Neural cell (in vitro differentiated cells): ENCODE measurements around a stretch of chr1.

DNA sequence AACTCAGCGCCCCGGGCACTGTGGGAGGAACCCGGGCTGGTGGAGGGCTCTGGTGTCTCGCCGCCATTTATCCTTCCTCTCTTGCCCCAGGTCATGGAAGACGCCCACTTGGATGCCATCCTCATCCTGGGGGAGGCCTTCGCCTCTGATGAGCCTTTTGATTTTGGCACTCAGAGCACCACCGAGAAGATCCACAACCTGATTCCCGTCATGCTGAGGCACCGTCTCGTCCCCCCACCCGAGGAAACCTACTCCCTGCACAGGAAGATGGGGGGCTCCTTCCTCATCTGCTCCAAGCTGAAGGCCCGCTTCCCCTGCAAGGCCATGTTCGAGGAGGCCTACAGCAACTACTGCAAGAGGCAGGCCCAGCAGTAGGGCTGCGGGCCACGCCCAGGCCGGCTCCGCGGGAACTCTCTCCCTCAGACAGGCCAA lies 46.3 kb downstream of the COQ8A start:
- RAMPAGE, long total RNA: no peak

DNA sequence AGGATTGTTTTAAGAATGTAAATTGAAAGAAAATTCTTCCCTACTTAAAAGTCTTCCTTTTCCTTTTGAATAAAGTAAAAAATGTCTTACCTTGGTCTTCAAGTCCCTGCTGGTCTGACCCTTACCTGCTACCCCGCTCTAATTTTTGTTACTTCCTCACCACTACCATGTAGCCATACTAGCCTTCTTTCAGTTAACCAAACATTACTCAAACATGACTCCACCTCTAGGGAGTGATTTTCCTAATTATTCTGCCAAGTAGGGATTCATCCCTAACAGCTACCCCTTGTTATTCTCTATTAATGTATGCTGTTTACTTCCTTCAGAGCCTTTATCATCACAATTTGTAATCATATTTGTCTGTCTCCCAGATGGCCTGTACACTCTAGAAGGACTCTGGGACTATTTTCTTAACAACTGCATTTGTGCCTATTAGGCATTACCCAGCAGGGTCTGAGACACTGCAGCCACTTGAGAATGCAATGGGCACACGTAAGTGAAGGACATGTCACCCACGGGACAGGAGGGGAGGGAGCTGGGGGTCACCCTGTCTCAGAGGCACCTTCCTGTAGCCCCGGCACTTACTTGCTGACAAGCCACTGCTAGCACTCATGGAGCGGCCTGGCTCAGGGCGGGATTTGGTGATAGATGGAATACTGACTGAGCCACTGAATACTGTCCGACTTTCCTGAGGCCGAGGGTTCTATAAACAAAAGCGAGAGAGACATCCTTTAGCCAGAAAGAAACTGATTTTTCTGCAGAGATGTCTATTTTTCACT lies 64.5 kb downstream of the COQ8A start:
- RAMPAGE, long total RNA: no peak

DNA sequence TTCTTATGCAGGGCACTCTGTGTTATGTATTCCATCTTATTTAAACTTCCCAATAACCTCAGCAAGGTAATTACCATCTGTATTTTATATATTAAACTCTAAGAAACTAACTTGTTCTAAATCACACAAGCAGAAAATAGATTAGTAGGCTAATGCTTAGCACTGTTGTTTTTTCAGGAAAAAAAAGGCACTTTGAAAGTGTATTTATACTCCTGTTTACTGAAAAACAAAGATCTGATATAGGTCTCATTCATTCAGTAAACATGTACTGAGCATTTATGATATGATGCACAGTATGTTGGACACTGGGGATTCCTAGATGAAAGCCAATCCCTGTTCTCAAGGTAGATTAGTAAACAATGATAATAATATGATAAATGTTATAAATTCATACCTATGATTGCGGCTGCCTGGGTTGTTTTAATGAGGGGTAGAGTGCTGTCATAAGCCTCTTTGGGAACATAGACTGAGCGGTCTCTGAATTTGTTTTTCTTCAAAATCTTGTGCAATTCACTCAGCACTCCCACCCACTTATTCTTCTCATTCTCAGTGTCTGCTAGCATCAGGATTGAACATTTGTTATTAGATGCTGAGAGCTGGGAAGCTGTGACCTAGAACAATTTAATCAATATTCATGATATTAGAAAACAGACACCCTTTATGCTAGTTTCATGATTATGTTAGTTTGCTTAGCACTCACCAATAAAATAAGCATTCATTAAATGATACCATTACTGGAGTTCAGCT lies 91.0 kb downstream of the COQ8A start:
- RAMPAGE, long total RNA: no peak

- RAMPAGE, long total RNA: no peak
Observed at GRCh38 chr1:227299089-227299487, 19.2 kb downstream of the CDC42BPA start.

DNA sequence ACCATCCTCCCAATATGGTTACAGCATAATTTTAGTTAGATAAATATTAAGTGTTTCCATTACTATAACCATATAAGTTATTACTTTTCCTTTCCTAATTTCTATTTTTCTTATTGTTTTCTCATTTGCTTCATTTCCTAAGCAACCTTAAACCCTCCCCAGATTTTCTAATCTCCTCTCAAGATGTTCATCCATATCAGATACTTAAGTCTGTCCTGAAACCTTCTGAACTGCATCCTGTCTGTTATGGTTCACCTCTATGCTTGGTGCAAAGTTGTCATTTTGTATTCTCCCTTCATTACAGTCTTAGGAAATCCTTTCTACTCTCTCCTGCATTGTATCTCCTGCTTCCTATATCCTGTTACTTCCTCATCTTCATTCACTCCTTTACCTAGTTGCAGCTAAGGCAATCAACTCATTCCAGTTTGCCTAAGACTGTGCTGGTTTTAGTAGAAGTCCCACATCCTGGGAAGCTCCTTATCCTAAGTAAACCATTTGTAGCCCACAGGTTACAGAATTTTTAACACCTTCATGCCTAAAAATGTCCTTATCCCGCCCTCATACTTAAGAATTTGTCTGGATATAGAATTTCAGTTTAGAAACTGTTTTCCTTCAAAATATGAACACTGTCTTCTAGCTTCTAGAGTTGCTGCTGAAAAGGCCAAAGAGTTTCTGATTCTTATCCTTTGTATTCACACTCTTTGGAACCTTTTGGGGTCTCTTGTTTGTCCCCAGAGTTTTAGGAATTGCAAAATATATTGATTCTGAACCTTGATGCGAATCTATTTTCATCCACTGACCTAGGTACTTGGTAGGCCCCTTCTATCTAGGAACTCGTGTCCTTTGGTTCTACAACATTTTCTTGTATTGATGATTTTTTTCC lies 16.2 kb downstream of the CDC42BPA start:
- RAMPAGE, long total RNA: no peak

DNA sequence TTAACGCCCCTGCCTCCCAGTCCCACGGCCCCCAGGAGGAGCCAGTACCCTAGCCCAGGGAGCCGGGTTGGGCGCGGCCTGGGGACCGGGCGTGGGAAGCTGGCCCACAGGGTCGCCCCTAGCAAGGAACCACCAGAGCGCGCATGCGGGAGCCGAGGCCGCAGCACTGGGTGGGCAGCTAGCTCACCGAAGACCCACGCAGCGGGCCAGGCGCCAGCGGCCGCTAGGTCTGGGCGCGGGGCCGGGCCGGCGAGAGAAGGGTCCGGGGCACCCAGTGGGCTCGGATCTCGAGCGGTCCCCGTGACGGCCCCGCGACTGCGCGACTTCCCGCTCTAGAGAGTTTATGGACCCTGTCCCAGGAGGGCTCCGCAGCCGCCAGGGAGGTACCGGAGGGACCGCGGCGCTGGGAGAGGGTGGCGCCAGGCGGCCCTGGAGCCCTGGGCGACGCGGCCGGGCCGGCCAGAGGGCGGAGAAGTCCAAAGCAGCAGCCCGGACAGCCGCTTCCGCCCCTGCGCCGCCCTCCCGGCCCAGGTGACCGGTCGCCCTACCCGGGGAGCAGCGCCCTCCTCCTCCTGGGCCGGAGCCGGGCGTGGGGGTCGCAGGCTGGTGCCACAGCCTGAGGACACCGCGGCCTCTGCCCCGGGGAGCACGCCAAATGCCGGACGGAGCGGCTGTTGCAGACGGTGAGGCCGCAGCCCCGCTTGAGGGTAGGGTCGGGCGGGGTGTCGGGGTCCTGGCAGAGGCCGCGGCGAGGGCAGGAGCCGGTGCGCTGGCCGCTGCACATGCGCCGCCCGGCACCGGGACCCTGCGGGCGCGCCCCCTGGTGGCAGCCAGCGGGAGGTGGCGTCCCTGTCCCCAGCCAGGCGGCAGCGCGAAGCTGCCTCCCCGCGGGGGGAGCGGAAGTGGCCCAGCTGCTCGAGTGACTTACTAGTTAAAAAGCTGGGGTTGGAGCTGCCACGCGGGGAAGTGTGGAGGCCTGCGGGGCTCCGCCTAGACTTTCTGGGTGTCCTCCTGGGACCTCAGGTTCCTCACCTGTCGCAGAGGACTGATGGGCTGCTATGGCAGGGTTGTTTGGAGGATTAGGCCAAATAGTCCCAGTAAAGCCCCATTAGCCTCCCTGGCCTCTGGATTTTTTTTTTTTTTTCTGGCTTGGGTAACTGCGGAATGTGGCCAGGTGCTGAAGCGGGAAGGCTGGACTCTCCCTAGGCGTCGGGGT lies 21.1 kb upstream of the ZNF678 start:
- RAMPAGE, long total RNA: no peak

DNA sequence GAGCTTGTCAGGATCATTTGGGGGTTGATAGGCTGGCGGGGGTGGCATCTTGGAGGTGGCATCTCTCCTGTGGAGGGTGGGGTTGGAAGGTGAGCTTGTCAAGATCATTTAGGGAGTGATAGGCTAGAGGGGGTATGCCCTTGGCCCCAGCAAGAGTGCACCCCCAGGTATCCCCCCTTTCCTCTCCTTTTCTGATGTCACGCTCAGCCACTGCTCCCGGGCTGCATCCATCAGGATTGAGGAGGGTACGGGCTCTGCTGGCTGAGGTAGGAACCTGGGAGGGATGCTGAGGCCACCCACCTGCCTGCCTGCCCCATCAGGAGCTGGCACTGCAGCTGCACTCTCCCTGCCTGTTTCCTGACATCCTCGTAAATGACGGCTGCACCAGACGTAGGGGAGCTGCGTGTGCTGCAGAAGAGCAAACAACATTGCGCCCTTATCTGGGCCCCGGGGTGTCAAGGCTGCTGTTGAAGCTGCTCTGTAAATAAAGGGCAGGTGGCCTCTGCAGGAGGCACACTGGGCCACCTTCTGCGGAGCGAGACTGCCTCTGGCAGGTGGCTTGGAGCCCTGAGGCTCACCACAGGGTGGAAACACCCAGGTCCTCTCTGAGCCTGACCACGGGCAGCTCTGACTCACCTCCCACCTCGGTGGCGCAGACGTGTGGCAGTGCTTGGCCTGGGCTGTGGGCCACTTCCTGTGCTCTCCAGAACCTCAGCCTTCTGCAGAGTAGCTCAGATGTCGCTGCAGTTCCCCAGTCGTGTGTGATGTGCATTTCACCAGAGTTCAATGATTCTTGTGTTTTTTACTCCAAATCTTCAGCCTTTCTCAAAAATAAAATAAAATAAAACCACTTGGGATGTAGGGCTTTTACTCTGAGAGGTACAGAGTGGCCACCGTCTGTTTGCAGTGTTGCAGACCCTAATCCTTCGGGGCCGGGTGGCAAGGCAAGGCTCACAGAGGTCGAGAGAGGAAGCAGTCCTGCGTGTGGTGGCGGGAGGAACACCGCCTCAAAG lies 30.9 kb downstream of the SNAP47 start:
- RAMPAGE, long total RNA: no peak

DNA sequence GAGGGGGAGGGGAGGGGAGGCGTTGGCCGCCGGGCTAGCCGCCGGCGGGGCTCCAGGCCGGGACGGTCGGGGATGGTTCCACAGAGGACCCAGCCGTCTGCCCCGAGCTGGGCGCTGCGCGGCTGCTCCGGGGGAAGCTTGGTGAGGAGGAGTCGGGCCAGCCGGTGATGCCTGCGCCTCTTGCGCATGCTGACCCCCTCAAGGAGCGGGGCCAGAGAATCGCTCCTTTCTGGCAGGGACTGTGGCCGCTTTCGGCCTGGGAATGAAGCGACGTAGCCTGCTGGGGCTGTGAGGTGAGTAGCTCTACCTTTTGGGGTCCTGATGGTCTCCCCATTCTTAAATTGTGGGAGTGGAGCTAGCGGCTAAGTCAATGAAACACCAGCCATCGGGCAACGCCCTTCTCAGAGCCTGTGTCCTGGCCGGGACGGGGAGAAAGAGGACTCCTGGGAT lies 602 bp upstream of the WNT9A start:
- RAMPAGE, long total RNA: no peak

GRCh38 chr1:228105285-228105806 lies 2.2 kb upstream of the C1orf35 start:
- RAMPAGE, long total RNA: no peak

- RAMPAGE, long total RNA: no peak
Observed at GRCh38 chr1:228108203-228108648, 873 bp downstream of the MRPL55 start.

GRCh38 chr1:228109368-228109577 lies 174 bp upstream of the MRPL55 start:
- RAMPAGE, long total RNA: no peak

DNA sequence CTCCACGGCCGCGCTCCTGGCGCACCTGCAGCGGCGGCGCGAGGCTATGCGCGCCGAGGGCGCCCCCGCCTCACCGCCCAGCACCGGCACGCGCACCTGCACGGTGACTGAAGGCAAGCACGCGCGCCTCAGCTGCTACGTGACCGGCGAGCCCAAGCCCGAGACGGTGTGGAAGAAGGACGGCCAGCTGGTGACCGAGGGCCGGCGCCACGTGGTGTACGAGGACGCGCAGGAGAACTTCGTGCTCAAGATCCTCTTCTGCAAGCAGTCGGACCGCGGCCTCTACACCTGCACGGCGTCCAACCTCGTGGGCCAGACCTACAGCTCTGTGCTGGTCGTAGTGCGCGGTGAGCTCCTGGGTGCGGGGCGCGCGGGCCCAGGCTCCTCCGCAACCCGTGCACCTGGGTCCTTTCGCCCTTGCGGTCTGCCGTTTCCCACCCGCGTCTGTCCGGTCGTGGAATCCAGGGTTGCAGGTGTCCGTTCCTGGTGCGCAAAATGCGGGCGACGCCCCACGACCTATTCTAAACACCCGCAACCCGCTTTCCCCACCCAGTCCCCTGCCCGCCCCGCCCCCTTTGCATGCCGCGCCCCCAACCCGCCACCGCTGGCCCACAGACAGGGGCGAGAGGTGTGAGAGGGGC lies 4.7 kb downstream of the OBSCN start:
- RAMPAGE, long total RNA: no peak

DNA sequence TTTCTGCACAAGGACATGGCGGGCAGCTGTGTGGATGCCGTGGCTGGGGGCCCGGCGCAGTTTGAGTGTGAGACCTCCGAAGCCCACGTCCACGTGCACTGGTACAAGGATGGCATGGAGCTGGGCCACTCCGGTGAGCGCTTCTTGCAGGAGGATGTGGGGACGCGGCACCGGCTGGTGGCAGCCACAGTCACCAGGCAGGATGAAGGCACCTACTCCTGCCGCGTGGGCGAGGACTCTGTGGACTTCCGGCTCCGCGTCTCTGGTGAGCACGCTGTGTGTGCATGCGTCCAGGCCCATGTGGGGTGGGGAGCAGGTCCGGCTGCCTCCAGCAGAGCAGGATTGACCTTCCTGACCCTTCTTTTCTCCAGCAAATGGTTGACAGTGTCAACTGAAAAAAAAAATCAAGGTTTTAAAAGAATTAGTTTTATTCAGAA lies 9.2 kb downstream of the OBSCN start:
- RAMPAGE, long total RNA: no peak

DNA sequence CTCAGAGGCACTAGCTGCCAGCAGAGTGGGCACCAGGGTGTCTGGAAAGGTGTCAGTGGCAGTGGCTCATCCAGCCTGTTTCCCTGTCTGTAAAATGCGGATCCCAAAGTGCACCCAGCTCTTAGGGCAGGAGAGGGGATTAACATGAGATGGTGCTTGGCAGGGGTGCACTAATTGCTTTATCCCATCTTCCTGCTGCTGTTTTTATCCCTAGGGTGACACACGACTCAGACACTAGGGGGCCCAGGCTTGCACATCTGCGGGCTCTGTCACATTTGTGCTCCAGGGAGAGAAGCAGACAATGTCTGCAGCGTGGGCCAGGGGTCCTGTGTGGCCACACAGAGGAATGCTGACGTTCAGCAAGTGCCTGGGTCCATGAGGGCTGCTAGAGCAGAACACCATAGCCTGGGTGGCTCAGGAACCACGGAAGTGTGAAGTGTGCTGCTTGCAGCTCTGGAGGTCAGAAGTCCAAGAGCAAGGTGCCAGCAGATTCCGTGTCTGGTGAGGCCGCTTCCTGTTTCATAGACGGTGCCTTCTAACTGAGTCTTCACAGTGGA lies 19.4 kb downstream of the OBSCN start:
- RAMPAGE, long total RNA: no peak

- RAMPAGE, long total RNA: no peak
Observed at GRCh38 chr1:228288637-228288991, 80.8 kb downstream of the OBSCN start.

DNA sequence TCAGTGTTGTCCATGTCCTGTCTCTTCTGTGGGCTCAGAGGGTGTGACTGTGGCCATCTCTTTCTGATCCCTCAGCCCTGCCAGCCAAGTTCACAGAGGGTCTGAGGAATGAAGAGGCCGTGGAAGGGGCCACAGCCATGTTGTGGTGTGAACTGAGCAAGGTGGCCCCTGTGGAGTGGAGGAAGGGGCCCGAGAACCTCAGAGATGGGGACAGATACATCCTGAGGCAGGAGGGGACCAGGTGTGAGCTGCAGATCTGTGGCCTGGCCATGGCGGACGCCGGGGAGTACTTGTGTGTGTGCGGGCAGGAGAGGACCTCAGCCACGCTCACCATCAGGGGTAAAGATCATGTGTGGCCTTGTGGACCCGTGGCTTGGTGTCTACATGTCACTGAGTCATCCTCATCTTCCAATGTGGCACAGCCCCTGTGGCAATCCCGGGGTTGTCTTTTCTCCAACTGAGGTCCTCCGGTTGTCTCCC lies 84.0 kb downstream of the OBSCN start:
- RAMPAGE, long total RNA: no peak

DNA sequence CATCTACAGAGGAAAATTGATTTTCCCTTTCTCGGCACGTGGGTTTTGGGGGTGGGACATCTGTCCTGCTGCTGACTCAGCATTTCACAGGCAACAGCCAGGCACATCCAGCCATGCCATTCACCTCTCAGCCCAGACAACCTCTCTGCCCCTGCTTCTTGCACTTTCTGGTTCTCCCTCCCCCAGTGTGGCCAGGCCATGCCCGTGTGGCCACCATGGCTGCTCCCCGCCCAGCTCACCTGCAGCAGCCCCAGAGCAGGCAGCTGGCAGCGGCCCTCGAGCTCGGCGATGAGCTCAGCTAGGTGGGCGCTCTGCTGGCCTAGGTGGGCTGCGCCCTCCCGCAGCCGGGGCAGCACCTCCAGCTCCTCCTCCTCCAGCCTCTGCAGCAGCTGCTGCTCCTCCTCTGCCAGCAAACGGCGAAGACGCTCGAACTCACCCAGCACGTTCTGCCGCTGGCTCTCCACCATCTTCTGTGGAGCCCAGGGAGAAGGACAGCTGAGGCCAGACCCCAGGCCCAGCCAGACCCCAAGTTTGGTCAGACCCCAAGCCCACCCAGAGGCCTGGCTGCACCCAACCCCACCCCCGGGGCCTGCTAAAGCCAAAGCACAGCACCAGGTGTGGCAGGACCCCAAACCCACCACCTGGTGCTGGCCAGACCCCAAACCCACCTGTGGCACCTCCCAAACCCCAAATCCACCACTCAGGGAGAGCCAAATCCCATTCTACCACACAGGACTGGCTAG lies 5.7 kb downstream of the TRIM11 start:
- RAMPAGE, long total RNA: no peak

- RAMPAGE, long total RNA: no peak
Observed at GRCh38 chr1:228428975-228429174, 3.7 kb upstream of the H3-4 start.

GRCh38 chr1:228472620-228473140 lies 14.5 kb upstream of the RNF187 start:
- RAMPAGE, long total RNA: no peak

DNA sequence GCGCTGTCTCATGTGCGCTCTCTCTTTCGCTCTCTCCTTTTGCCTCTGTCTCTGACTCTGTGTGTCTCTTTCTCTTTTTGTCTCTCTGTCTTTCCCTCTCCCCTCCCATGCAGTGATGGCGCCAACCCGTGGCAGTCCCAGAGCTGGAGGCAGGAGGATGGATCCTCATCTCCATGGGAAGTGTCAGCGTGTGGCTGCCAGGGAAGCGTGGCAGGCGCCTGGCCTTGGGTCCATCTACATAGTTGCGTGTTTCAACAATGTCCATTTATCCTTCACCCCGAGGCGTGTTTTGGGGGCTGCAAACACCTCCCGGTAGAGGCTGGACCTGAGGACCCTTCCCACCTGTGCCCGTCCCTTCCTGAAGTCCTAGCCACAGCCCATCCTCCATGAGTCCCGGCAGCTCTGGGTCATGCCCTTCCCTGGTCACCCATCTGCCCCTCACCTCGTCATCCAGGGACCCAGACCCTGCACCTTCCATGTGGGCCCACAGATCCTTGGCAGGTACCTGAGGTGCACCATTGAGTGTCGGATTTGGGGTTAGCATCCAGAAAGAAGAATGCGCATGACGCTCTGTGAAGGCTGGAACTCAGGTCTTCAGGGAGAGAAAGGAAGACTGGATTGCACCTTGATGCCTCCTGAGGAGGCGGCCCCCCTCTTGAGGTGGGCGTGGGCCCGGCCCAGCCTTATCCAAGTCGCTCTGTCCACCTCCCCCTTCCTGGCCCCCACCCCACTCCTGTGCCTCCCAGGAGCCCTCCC lies 6.8 kb downstream of the RNF187 start:
- RAMPAGE, long total RNA: no peak